Fibroblast of the aortic adventitia (primary cell): ENCODE measurements around a stretch of chr7.

GRCh38 chr7:156640354-156640637 lies 278 bp upstream of the RNF32 start:
- CAGE, long polyA plus RNA = no peak

DNA sequence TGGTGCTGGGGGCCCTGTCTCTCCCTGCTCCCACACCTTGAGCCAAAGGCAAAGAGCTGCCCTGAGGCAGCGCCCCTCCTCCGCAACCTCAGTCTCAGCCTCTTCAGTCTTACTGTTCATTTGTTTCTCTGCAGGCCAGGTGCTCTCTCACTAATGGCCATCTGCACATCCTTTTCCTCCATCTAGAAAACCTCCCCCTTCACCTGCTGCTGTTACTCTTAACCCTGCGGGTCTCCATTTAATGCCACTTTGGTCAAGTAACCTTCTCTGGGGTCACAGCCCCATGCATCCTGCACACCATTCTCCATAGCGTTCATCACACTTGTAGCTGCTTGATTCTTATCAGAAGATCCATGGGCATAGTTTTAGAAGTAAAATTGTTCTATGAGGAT lies 10.1 kb downstream of the RNF32 start:
- CAGE, long polyA plus RNA = no peak

DNA sequence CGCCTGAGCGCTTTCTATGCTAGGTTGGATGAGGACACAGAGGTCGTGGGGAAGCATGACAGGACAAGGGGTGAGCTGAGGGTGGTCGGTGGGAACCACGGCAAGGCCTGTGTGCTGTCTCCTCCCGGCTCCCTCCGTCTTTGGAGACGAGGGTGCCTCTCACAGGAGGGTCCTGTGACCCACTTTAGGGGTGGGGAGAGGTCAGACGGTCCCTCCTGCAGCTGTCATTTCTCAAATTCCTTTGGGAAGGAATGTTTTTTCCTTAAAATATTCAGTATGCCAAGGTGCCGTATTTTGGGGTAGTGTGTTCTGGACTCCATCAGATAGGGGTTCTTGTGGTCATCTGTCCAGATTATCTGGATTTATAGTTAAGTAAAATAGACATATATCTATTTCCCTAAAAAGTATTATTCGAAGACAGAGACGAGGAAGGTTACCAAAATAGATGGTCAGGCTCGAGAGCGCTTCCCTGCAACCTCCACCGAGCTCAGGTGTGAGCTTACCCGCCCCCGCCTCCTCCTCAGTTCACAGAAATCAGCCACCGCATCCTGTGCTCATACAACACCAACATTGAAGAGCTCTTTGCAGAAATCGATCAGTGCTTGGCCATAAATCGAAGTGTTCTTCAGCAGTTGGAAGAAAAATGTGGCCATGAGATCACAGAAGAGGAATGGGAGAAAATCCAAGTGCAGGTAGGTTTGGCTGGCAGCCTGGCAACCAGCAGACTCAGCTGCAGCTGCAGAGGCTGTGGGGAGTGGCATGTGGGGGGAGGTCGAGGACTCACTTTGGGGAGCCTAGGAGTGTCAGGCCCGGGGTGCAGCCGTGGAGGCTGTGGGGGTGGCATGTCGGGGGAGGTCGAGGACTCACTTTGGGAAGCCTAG lies 34.8 kb downstream of the RNF32 start:
- CAGE, long polyA plus RNA = no peak

- CAGE, long polyA plus RNA = no peak
These were observed 747 bp upstream of the NOM1 start for GRCh38 chr7:156948641-156949289.

GRCh38 chr7:157040757-157041412 lies 30.4 kb upstream of the MNX1 start:
- CAGE, long polyA plus RNA = no peak

GRCh38 chr7:157143811-157144416 lies 5.2 kb downstream of the UBE3C start:
- CAGE, long polyA plus RNA = no peak

GRCh38 chr7:157220487-157220861 lies 81.7 kb downstream of the UBE3C start:
- CAGE, long polyA plus RNA = no peak

- CAGE, long polyA plus RNA = no peak
These were observed 98.5 kb upstream of the DNAJB6 start for GRCh38 chr7:157237915-157239007.

GRCh38 chr7:157263831-157264499 lies 72.8 kb upstream of the DNAJB6 start:
- CAGE, long polyA plus RNA = no peak

DNA sequence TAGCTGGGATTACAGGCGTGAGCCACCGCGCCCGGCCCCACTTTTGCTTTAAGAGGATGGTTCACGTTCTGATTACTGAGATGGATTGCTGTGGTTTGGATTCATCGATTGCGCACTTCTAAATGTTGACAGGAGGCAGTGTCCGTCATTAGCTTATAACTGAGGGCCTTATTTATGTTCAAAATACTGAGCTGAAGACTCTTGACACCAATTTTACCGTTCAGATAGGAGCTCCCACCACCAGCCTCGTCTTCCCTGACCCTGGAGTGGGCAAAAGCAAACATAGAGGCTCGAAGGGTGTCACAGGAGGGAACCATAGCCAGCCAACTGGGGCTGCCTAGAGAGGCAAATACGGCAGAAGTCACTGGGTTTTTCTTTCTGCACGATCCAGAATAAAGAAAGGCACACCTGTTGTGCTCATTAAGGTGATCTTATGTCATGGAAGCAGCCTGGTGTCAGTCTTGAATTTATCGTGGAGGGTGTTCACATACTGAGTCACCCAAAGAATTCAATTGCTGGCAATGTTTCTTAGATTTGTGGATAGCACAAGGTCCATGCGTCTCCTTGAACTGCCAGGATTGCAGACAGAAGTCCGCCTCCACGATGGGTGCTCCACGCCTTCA lies 65.7 kb upstream of the DNAJB6 start:
- CAGE, long polyA plus RNA = no peak

GRCh38 chr7:157273095-157274226 lies 63.3 kb upstream of the DNAJB6 start:
- CAGE, long polyA plus RNA = no peak

GRCh38 chr7:157309864-157310655 lies 26.7 kb upstream of the DNAJB6 start:
- CAGE, long polyA plus RNA = no peak

DNA sequence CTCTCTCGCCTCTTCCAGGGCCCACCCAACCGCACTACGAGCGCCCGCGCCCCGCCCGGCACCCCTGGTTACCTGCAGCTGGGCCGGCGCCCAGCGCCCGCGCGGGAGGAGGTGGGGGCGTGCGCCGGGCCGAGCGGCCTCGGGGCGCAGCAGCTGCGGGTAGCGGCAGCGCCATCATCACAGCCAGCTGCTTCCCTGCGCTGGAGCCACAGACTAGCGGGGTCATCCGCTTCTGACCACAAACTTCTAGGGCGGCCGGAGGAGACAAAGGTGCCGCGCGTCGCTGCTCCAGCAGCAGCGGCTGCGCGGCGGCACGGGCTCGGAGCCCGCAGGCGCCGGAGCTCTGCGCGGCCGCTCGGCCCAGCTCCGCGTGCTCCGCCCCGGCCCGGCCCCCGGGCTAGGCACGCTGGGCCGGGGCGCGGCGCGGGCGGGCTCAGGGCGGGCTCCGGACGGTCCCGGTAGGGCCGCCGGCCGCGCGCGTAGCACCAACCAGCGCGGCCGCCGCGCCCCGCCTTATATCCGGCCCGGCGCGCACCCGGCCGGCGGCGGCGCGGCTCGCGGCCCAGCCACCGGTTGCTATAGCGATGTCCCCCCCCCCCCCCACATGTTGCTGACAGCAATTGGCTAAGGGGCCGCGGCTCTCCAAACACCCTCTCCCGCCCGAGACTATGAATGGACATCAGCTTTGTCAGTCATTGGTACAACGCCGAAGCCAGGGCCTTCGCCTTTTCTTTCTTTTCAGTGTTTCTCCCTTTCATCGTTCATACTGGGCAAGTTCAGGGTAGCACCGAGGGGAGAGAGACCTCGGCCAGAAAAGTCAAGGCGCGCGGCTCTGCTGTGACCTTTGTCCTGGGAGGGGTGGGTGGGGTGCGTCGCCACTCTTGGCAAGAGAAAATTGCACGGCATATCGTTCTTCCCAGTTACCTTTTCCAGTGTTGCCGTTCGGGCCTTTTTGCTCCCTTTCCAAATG lies 354.0 kb downstream of the DNAJB6 start:
- CAGE, long polyA plus RNA = no peak

DNA sequence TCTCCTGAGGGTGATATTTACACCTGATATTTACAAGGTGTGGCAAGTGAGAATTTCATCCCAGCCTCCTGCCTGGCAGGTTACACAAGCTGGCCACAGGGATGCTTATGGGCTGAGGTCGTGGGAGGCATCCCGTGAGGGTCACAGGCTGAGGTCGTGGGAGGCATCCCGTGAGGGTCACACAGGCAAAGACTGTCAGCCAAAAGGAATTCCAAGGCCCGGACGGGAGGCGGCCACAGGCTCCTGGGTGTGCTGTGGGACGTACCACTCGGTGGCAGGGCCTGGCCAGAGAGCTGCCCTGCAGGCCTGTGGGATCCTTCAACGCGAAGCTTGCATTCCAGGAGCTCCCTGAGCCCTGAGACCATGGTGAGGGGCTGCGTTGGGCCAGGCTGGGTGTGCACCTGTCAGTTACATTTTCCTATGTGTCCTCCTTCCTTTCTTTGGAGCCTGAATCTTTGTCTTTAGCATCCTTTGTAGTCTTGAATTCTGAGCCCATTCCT lies 460.6 kb downstream of the DNAJB6 start:
- CAGE, long polyA plus RNA = no peak

GRCh38 chr7:158164091-158164678 lies 423.4 kb downstream of the PTPRN2 start:
- CAGE, long polyA plus RNA = no peak

DNA sequence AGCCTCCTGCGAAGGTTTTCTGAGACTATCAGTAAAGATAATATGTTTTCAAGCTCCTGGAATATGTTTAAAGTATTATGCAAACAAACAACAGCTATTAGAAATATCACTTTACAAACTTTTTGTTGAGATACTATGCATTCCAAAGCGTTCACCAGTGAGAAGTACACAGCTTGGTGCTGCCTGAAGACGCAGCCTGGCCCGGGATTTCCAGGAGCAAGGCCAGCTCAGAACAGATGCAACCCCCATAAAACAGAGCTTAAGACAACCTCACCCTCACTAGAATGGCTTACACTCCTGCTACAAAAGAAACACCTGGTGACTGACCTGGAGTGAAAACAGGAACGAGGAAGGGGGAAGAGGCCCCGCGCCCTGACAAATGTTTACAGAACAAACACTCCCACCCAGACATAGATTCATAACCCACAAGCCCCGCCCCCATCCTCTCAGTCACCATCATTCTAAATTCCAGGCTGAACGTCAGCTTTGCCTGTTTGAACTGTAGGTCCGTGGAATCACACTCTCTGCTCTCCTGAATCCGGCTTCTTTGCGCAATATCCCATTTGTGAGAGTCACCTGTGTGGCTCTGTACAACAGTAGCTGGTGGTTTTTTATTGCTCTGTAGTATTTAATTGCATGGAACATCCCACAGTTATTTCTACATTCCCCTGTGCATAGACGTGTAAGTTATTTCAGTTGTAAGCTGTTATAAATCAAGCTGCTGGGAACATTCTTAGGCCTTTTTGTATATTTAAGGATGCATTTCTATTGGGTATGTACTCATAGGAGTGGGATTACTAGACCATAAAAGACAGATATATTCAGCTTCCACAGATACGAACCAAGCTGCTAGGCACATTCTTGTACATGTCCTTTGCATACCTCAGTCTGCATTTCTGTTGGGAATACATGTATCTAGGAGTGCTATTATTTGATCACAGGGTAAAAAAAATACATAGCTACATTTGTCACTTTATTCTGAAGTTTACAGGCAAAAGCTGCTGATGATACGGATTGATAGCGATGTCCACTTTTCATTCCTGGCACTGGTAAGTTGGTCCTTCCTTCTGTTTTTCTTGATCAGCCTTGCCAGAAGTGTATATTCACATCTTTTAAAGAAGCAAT lies 154.7 kb downstream of the PTPRN2 start:
- CAGE, long polyA plus RNA = no peak

DNA sequence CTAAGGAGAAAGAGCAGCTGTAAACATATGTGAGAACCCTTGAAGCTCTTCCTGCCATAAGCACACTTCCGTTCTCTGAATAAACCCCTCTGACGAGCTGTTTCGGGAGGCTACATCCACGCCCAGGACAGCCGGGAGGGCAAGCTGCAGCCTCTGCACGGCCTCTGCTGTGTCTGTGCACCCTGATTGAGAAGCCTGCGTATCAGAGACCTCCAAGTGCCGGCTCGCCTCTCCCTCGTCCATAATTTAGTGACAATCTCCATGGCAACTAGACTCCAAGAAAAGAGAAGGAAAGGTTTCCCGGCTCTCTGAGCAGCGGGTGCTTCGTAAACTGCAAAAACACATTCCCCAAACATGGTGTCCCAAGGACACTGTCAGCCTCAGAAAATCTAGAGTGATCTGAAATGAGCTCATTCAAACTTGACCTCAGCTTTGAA lies 114.3 kb downstream of the PTPRN2 start:
- CAGE, long polyA plus RNA = no peak

- CAGE, long polyA plus RNA = no peak
These were observed 52.6 kb upstream of the NCAPG2 start for GRCh38 chr7:158757048-158757789.

- CAGE, long polyA plus RNA = no peak
These were observed 54.5 kb upstream of the NCAPG2 start for GRCh38 chr7:158759028-158759603.

DNA sequence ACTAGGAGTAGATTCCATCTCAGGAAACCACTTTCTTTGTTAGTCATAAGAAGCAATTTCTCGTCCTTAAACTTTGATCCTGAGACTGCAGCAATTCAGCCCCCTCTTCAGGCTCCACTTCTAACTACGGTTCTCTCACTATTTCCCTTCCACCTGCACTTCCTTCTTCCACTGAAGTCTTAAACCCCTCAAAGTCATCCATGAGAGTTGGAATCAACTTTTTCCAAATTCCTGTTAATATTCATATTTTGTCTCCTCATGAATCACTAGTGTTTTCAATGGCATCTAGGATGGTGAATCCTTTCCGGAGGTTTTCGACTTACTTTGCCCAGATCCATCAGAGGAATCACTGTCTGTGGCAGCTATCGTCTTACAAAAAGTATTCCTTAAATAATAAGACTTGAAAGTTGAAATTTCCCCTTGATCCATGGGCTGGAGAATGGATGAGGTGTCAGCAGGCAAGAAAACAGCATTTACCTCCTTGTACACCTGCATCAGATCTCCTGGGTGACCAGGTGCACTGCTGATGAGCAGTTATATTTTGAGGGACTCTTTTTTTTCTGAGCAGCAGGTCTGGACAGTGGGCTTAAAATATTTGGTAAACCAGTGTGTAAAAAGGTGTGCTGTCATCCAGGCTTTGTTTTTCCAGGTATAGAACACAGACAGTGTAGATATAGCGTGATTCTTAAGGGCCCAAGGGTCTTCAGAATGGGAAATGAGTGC lies 53.6 kb downstream of the ESYT2 start:
- CAGE, long polyA plus RNA = no peak